Adrenal gland (tissue), 7 donors: ENCODE results near the gene GAPT.

DNA sequence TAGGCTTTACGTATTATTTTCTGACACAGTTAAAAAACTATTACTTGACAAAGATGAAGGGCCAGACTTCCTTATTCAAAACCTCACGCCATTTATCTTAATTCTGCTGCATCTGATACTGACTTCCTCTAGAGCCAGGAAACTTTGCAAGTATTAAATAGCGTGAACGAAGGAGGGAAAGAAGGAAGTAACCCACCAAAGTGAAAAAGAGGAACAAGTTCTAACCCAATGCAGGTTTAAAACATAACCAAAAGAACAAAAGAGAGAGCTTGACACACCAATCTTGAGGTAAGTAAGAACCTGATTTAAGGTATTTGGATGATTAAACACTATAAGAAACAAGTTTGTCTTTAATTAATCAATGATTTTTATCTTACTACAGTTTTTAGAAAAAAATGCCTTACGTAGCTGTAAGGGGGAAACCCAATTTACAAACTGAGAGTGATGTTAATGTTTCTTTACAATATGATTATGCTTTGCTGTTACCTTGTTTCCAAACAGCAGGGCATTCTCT is at the start of gene GAPT:
Gene GAPT (plus strand): TSS at position 182 of the 514 bp plus-strand sequence.
- PRO-cap, 3 experiments: no peak in any of the 3 experiments
- RAMPAGE, long total RNA, 4 experiments: start-site peak on the plus strand in 2 of 4 experiments, centred at positions 224 to 238 of the sequence, 6 to 10 reads per replicate
- RRBS: no CpG with 5 or more reads among the region's 5 CpGs

- PRO-cap, 3 experiments: peak in 1 of 3 experiments; most common minus-strand start chr5:58890938 (in 1)
- RAMPAGE, long total RNA, 4 experiments: no peak in any of the 4 experiments
- RRBS: no CpG with 5 or more reads among the region's 24 CpGs
Measured at GRCh38 chr5:58890699-58892141, 308.3 kb downstream of the RAB3C start.

DNA sequence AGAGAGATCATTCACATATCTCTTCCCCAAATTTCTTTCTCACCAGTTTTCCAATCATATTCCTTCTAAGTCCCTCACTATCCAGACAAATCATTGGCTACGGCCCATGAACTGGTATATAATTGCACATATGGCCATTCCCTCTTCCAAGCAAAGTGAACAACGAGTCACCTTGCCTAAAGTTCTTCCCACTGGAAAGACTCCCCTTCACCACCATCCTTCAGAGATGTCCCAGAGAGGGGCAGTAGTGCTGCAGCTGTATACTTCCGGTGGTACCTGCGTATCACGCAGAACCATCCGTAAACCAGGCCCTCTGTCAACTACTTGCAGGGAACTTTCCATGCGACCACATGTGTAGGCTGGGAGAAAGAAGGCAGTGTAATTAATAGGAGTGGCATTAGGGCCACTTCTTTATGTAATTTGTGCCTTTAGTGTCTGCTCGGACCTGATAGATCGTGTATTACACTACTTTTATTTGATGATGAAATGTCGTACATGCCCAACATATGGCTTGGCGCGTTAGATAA is 400.1 kb downstream of the RAB3C start:
- PRO-cap, 3 experiments: no peak in any of the 3 experiments
- RAMPAGE, long total RNA, 4 experiments: no peak in any of the 4 experiments
- RRBS: no CpG with 5 or more reads among the region's 12 CpGs

- PRO-cap, 3 experiments: no peak in any of the 3 experiments
- RAMPAGE, long total RNA, 4 experiments: no peak in any of the 4 experiments
- RRBS: no CpG with 5 or more reads among the region's 10 CpGs
Measured at GRCh38 chr5:59092874-59093526, 510.1 kb downstream of the RAB3C start.

DNA sequence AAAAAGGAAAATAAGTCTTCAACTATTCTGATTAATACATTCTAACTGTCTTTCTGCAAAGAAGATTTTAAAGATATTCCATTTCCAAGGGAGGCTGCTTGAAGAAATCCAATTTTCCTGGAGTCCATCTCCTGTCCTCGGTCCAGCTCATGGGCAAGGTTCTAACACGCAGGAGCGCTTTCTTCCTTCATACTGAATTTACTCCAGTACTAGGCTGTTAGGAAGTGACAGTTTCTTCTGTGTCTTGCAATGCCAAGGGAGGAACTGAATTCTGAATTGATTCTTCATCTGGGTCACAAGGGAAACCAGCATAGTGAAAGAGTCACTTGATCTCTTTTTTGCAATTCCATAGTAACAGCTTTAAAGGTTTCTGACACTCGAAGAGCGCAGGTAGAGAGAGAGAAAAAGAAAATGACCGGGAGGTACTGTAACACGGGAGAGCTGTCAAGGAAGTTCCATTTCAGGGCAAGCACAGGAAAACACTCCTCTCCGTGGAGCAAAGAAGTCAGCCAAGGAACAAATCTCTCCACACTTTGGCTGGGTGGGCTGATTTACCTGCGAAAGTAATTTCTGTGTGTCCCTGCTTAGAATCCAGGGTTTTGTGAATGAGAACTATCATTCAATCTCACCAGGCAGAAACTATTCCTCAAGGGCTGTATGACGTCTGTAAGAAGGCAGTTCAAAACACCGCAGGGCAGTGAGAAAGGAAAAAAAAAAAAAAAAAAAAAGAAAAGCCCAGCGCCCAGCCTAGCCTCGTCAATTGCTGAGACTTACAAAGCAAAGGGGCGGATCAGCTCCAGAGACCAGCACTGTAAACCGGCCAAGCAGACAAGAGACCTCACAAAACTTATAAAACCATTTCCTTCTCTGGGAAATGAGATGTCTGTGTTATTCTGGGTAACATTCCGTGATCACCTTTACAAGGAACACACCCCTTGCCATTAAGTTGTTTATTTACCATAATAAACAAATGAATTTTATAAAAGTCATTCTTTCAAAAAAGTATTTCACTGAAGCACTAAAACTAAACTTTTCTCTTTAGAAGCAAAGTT is 617.8 kb downstream of the PDE4D start:
- PRO-cap, 3 experiments: no peak in any of the 3 experiments
- RAMPAGE, long total RNA, 4 experiments: start-site peak on the minus strand in 3 of 4 experiments, centred at positions 422 to 681 of the sequence, 9 to 10 reads per replicate
- RRBS: no CpG with 5 or more reads among the region's 16 CpGs

- PRO-cap, 3 experiments: no peak in any of the 3 experiments
- RAMPAGE, long total RNA, 4 experiments: no peak in any of the 4 experiments
- RRBS: no CpG with 5 or more reads among the region's 8 CpGs
Measured at GRCh38 chr5:59429813-59430573, 463.5 kb downstream of the PDE4D start.

DNA sequence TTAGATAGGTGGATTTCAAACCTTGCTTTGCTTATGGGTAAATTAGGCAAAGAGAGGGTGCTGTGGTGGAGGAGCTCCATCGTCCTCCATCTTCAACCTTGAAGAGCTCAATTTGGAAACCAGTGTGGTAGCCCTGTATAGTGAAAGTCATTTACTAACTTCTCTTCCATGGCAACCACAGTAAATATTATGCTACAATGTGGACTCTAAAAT is 276.5 kb downstream of the PDE4D start:
- PRO-cap, 3 experiments: no peak in any of the 3 experiments
- RAMPAGE, long total RNA, 4 experiments: no peak in any of the 4 experiments
- RRBS: no CpG with 5 or more reads among the region's 1 CpG

GRCh38 chr5:59649395-59649659 is 244.2 kb downstream of the PDE4D start:
- PRO-cap, 3 experiments: no peak in any of the 3 experiments
- RAMPAGE, long total RNA, 4 experiments: no peak in any of the 4 experiments
- RRBS: no CpG with 5 or more reads among the region's 3 CpGs

- PRO-cap, 3 experiments: no peak in any of the 3 experiments
- RAMPAGE, long total RNA, 4 experiments: no peak in any of the 4 experiments
- RRBS: no CpG with 5 or more reads among the region's 21 CpGs
Measured at GRCh38 chr5:60487872-60488748, 211.9 kb downstream of the DEPDC1B start.

DNA sequence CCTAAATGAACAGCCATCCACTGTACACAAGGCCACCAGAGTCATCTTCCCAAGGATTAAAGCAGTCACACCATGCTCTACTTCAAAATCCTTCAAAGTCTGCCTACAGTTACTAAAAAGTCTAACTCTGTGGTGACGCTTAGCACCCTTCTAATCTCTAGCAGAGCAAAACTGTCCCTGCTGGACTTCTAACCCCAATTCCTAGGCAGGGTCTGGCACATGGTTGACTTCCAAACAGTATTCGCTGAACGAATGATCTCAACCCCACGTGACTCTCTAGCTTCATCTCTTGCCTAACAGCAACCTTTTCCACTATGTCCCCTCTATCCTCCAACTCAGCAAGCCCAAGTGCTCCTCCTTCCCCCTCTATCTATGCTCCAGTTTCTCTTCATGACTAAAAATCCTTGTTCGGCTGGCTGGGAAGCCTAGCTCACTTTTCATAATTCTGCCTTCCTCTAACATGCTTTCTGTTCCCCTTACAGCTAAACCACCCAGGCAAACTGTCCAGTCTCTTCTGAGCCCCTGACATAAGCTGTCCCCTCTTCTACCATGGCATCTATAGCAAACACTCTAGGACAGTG is 22.9 kb downstream of the ELOVL7 start:
- PRO-cap, 3 experiments: no peak in any of the 3 experiments
- RAMPAGE, long total RNA, 4 experiments: no peak in any of the 4 experiments
- RRBS: no CpG with 5 or more reads among the region's 5 CpGs

- PRO-cap, 3 experiments: no peak in any of the 3 experiments
- RAMPAGE, long total RNA, 4 experiments: no peak in any of the 4 experiments
- RRBS: 65% methylated on average over 2 of the region's 13 CpGs
Measured at GRCh38 chr5:61252378-61252866, 79.6 kb upstream of the ZSWIM6 start.

DNA sequence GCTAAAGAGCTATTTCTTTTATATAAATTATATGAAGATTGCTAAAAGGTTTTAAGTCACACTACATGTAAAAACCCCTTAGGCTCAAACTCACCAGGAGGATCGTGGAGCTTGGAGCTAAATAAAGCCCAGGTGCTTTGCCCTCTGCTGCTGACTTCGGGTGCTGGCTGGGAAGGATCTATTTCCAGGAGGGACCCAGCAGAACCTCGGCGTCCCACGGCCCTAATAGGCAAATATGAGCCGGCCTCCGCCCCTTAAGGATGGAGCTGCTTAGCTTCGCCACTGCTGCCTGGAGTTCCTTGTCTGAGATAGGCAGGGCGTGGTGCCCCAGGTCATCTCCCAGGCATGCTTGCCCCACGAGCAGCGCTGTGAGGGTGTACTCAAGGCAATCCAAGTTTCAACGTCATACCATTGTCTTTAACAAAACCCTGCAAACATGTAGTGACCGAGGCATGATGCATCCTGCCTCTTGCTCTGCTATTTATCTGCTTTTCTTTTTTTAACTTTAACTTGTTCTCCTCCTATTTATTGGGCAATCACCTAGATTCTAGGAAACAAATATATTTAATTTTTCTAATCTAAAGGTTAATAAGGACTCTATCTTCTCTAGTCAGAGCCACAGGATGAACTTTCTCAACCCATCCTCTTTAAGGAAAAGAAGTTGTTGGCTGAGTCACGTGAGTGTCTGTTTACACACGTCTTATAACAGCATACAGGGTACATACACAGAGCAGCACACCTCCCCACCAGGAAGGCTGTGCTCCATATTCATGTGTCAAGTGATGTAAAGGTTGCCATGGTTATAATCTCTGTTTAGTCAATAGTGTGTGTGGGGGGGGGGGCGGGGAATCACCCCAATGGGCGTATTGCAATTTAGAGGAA is 27.4 kb upstream of the ZSWIM6 start:
- PRO-cap, 3 experiments: peak in 1 of 3 experiments; most common minus-strand start position 305 of the sequence (in 1)
- RAMPAGE, long total RNA, 4 experiments: no peak in any of the 4 experiments
- RRBS: no CpG with 5 or more reads among the region's 17 CpGs

- PRO-cap, 3 experiments: peak in 1 of 3 experiments; most common minus-strand start chr5:61319448 (in 1)
- RAMPAGE, long total RNA, 4 experiments: no peak in any of the 4 experiments
- RRBS: 94% methylated on average over 2 of the region's 11 CpGs
Measured at GRCh38 chr5:61319223-61320253, 12.5 kb upstream of the ZSWIM6 start.

DNA sequence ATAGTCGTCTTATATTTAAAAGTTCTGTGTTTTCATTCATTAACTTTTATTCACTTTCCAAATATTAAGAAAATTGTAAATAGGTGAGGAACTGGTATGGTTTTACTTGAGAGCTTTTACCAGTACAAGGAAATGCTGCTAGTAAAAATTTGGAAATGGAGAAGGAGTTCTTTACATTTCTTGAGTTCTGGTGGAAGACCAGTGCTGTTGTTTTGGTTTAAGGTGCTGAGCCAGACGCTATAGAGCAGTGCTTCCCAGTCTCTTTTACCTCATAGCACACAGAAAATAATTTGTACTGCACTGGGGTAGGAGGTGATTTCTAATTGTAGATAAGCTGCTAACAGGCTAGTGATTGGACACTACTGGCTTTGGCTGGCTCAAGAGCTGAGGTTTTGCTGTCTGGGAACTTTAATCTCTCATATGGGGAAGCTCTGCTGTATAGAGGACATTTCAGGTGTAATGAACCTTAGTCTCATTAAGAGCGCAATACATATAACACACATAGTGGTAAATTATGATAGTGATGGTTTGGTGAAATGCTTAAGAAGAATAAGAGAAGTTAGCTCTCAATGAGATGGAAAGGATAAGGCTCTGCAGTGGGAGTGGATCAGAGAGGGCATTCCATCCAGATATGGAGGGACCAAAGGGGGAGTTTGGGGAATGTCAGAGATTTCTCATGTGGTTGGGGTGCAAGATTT is 26.6 kb downstream of the ZSWIM6 start:
- PRO-cap, 3 experiments: no peak in any of the 3 experiments
- RAMPAGE, long total RNA, 4 experiments: no peak in any of the 4 experiments
- RRBS: no CpG with 5 or more reads among the region's 3 CpGs

DNA sequence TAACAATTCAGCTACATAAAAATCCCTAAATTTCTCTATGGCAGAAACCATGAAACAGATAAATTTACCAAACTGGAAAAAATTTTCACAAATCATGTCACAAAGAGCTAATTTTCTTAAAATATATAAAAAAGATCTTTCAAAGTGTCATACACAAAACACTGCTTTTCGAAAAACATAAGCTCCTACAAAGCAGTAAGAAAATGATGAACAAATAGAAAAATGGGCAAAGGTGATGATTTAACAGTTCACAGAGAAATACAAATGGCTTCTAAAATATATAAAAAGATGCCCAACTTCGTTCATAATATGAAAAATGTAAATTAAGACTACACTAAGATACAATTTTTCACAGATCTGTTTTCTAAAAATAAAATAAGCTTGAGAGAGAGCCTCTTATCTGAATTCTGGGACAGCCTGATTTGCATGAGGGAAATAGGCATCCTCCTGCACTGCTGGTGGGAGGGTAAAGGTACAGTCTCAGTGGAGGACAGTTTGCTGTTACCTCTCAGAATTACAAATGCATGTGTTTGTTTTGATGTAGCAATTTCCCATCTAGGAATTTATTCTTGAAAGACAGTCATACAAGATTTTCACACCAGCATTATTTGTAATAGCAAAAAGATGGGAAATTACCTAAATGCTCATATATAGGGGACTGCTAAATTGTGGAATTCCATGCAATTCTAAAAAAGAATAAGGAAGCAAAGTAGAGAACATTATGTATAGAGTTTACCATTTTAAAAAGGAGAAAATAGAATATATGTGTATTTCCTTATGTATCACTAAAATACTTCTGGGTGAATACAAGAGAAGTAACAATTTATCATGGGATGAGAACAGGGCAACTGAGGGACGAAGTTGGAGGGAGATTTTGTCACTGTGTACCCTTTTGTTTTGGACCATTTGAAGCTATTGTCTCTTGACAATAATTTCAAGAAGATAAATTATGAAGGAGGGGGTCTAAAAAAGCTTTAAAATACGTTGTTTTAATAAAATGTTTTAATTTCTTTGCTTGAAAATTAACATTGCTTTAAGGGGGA is 75.7 kb downstream of the ZSWIM6 start:
- PRO-cap, 3 experiments: no peak in any of the 3 experiments
- RAMPAGE, long total RNA, 4 experiments: start-site peak on the plus strand in 1 of 4 experiments, centred at position 396 of the sequence, 13 reads per replicate
- RRBS: no CpG with 5 or more reads among the region's 4 CpGs

DNA sequence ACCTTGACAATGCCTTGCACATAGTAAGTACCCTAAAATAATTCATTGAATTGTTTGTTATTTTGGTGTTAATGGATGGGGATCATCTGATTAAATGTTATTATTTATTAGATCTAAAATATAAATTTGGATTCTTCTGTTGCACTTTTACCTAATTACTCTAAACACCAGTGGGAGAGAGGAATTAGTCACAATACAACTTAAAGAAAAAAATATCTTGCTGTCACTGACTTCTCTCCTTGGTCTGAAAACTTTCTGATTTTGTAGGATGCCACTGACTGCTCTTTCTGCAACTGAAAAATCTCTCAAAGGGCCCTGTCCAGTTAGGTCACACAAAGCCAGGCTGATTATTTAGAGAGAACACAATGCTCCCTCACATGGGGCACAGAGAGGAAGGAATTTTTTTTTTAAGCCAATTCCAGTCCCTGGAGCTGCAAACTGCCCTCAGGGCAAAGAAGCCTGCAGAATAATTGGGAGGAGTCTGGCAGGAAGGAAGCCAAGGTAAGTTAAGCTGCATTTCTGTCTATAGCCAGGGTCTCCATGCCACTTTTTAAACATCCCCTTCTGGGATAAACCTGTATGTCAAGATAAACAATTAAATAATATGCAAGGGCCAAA is 305.4 kb downstream of the ZSWIM6 start:
- PRO-cap, 3 experiments: no peak in any of the 3 experiments
- RAMPAGE, long total RNA, 4 experiments: no peak in any of the 4 experiments

DNA sequence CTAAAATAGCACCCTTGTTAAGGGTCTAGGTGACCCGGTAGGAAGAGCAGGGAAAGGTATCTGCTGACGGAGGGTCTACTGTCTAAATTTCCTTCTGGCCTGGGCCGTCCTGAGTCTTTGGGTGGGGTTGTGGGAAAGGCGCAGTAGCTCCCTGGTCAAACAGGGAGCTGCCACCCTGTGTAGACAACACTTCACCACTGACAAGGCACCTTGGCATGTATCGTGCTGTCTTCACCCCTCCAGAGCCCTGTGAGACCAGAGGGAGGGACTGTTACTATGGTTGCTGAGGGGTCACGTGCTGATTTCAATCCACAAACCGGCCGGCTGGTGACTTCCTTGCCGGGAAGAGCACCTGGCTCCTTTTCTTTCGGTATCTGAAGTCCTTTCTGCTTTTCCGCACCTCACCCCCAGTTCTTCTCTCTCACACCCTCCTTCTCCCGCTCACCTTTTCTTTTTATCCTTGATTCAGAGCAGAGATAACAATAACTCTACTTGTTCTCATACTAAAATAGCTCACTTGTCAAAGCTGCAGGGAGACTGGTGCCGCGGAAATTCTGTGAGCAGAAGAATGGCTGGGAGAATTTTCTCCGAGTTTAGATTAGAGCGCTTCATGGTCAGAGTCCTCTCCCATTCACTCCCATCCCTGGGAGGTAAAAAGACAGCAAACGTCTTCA is 327.2 kb downstream of the ZSWIM6 start:
- PRO-cap, 3 experiments: no peak in any of the 3 experiments
- RAMPAGE, long total RNA, 4 experiments: no peak in any of the 4 experiments
- RRBS: no CpG with 5 or more reads among the region's 17 CpGs

DNA sequence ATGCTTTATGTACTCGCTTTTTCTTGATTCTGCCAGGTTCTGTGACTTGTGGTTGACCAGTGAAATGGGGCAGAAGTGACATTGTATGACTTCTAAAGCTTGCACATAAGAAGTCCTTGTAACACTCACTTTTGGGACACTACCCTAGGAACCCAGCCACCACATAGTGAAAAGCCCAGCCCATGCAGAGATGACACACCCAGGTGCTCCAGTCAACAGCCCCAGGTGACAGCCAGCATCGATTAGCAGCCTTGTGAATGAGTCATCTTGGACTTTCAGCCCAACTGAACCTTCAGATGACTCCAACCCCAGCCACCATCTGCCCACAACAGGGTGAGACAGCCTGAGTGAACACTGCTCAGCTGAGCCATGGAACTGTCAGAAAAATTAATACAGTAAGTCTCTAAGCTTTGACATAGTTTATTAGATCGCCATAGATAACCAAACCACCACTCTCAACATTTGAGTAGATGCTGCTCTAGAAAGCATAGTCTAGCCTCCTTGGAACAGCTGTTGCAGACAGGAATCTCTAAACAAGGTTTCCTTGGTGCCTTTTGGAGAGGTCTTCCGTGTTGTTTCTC is 458.7 kb downstream of the ZSWIM6 start:
- PRO-cap, 3 experiments: no peak in any of the 3 experiments
- RAMPAGE, long total RNA, 4 experiments: no peak in any of the 4 experiments
- RRBS: no CpG with 5 or more reads among the region's 4 CpGs

DNA sequence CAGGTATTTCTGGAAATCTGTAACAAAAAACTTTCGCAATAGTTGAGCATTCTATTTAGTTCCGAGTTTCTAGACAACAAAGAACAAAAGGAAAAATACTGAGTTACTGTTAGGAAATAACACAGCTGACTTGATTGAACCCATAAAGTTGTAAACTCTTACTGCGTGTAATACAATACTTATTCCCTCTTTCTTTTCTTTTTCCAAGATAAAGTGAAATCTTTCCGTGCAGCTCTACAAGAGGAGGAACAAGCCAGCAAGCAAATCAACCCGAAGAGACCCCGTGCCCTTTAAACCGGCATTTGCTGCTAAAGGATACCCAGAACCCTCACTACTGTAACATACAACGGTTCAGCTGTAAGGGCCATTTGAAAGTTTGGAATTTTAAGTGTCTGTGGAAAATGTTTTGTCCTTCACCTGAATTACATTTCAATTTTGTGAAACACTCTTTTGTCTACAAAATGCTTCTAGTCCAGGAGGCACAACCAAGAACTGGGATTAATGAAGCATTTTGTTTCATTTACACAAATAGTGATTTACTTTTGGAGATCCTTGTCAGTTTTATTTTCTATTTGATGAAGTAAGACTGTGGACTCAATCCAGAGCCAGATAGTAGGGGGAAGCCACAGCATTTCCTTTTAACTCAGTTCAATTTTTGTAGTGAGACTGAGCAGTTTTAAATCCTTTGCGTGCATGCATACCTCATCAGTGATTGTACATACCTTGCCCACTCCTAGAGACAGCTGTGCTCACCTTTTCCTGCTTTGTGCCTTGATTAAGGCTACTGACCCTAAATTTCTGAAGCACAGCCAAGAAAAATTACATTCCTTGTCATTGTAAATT is 18.2 kb downstream of the DIMT1 start:
- PRO-cap, 3 experiments: no peak in any of the 3 experiments
- RAMPAGE, long total RNA, 4 experiments: no peak in any of the 4 experiments
- RRBS: no CpG with 5 or more reads among the region's 9 CpGs

DNA sequence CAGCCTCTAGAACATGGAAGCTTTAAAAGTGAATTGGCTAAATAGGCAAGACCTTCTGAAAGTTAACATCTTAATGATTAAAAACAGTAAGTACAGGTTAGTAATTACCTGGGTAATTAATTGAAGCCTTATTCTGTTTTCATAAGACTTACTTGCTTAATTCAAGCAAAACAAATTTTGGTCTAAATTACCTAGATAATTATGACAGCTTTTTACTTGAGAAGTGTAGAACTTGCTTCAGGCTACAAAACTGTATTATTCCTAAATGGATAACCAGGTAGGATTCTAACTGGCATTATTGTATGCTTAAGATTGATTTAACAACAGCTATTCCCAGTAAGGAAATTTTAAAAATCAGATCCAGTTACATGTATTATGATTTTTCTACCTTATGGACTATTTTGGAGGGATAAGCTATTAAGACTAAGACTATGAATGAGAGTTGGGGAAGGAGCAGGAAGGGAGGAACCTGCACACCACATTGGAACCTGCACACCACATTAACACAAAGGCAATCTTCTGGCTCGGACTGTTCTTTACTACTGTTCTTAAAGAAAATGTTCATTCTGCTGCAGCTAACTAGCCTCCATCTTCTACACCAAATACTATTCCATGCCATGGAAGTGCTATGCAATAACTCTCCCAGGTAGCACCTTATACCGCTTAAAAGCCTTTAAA is 13.4 kb downstream of the DIMT1 start:
- PRO-cap, 3 experiments: no peak in any of the 3 experiments
- RAMPAGE, long total RNA, 4 experiments: no peak in any of the 4 experiments
- RRBS: no CpG with 5 or more reads among the region's 2 CpGs